OCI-LY7 (cell line): ENCODE measurements around a stretch of chr2.

DNA sequence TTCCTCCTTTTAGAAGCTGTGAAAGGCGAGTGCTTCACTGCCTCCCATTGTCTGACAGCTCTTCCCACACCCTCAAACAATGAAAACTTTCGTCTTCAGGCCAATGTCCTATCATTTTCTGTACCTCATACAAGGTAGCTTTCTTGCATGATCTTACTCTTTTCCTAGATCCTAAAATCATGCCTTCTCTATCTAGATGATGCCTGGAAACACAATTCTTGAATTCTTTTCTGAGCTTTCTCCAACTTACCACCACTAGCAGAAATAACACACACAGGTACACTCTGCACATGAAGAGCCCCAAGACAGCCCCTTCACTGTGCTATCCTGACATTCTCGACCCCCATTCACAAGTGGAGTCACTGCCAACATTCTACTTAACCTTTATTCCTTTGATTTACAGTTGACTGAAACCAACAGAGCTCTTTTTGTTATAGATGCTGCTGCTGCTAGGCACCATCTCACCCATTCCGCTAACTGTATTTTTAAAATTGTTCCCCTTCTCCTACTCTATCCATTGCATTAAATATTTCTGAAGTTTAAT, 61.7 kb downstream of the NOL10 start:
- PRO-cap, result no peak
- RAMPAGE, long total RNA, result no peak

DNA sequence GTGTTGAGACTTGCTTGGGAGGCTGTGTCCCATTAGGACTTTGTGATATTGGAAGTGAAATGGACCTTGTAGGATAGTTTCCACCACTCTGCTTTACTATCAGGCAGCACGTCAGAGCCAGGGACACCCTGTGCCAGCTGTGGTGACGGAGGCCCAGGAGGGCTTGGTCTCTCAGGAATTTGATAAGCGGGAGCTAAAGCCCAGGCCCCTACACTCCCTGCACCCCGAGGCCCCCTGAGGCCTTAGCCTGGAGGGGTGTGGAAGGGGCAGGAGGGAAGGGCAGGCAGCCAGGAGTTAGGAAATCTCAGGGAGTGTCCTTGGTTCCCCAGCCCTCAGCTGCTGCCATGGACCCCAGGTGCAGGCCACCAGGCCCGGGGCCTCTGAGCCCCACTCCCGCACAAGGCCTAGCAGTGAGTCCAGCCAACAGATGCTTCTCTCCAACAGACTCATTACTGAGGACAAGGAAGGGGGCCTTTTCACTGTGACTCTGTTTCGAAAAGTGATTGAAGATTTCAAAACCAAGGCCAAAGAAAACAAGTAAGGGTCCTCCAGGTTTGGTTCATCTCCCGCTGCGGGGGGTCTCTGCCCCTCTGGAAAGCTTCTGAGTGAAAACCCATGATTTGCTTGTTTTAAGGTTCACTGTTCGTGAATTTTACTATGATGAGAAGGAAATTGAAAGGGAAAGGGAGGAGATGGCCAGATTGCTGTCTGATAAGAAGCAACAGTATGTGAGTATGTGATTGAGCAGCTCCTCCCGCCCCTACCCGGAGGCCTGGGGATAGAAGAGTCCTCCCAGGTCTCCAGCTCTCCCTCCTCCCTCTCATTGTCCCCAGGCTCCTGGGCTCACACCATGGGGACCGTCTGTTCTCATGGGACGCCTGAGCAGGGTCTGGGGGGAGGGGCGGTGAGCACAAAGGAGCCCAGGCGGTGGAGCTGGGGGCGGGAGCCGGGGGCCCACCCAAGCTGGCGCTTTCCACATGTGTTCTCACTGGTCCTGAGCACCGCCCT, 37.9 kb downstream of the PDIA6 start:
- PRO-cap, result no peak
- RAMPAGE, long total RNA, result no peak

GRCh38 chr2:10790634-10791379, 21.8 kb downstream of the PDIA6 start:
- PRO-cap, result no peak
- RAMPAGE, long total RNA, result no peak

DNA sequence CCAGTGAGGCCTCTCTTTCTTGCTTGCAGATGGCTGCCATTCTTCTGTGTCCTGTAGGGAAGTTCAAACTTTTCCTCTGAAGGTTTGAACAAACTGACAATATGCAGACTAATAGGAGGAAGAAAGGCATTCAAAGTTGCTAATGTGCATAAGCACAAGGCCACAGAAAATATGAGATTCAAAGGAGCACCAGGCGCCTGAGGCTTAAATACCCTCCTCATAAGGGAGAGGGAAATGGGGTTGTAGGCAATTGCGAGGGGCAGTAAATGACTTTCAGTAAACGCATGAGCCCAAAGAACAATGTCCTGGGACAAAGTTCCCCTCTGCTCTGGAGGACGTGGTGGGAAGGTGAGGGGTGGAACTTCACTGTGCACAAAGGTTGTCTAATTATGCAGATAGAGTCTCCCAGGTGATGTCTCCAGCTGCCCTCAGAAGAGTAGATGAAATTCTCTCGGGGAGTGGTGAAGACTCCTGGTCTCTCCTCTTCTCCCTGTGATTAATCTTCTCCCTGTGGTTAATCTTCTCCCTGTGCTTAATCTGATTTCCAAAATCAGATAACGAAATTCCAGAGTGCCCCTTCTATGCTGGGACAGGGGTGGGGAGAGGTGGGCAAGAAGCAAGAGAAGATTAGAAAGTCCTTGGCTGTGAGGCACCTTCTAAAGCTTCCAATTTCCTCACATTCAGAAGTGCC, 26.3 kb upstream of the KCNF1 start:
- PRO-cap, result no peak
- RAMPAGE, long total RNA, result no peak

DNA sequence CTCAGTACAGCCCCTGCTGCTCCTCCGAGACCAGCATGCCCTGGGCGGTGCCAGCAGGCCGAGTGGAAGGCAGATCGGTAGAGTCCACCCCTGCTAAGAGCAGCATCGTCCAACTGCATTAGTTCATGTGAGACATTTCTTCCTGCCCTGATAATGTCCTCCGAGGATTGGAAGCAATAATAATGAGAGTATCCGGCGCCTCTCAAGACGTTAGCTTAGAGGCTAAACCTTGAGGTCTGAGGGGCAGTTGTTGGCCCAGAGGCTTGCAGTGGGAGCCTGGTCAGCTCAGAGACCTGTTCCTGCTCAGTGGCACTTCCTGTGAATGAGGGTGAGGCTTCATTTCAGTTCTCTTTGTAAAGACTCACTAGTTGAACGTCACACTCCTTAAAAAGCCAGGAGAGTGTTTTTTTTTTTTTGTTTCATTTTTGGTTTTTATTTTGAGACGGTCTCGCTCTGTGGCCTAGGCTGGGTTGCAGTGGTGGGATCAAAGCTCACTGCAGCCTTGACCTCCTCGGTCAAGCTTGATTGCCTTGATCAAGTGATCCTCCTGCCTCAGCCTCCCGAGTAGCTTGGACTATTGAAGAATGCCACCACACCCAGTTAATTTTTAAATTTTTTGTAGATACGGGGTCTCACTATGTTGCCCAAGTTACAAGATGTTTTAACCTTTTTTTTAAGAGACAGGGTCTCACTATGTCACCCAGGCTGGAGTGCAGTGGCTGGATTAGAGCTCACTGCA, 5.8 kb downstream of the SLC66A3 start:
- PRO-cap, result no peak
- RAMPAGE, long total RNA, result no peak

- PRO-cap, result no peak
- RAMPAGE, long total RNA, result no peak
Observed at GRCh38 chr2:11212520-11212876, 57.2 kb downstream of the SLC66A3 start.

DNA sequence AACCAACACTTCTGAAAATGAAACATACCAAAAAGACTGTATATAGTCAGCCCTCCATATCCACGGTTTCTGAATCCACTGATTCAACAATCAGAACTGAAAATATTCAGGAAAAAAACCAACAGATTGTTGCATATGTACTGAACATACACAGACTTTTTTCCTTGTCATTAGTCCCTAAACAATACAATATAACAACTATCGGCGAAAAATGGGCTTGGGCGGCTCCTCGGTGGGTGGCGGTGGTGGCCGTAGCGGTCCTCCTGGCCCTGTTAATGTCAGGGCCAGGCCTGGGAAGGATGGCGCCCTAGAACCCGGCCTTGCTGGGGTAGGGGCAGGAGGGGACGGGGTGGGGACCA, 36.8 kb downstream of the ROCK2 start:
- PRO-cap, result no peak
- RAMPAGE, long total RNA, result no peak

- PRO-cap, result no peak
- RAMPAGE, long total RNA, result no peak
Observed at GRCh38 chr2:11352723-11353230, 8.3 kb upstream of the ROCK2 start.

- PRO-cap, result no peak
- RAMPAGE, long total RNA, result no peak
Observed at GRCh38 chr2:11371471-11372065, 27.1 kb upstream of the ROCK2 start.

- PRO-cap, result no peak
- RAMPAGE, long total RNA, result no peak
Observed at GRCh38 chr2:11374269-11375239, 30.1 kb upstream of the ROCK2 start.

- PRO-cap, result no peak
- RAMPAGE, long total RNA, result no peak
Observed at GRCh38 chr2:11481945-11482512, 16.1 kb upstream of the E2F6 start.

GRCh38 chr2:11495584-11496256, 29.8 kb upstream of the E2F6 start:
- PRO-cap, result no peak
- RAMPAGE, long total RNA, result no peak

- PRO-cap, result no peak
- RAMPAGE, long total RNA, result no peak
Observed at GRCh38 chr2:11716703-11717097, 29.7 kb upstream of the LPIN1 start.

DNA sequence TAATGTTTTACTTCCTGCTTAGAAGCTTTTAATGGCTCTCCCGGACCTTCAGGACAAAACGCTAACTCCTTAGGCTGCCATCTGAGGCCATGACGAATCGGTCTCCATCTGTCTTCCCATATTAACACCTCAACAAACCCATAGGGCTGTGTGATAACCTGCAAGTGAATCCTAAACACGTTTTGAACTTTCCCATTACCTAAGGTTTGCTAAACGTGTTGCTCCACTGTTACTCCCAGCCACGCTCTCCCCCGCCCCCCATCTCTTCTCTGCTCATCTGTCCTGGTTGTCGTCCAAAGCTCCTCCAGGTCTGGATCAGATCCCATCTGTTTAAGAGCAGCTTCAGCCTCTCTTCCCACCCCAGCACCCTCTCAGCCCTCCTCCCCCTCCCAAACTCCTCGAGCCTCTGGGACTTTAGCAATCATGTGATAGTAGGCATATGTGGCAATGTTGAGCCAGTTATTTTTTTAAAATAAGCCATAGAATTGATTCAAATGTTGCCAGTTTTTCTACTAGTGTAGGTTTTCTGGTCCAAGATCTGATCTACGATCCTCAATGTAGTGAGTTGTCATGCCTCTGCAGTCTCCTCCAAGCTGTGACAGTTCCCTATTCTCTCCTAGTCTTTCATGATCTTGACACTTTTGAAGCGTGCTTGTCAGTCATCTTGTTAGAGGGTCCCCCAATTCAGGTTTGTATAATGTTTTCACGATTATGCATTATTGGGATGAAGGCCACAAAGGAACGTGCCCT, 20.0 kb upstream of the LPIN1 start:
- PRO-cap, result no peak
- RAMPAGE, long total RNA, result no peak

- PRO-cap, result no peak
- RAMPAGE, long total RNA, result no peak
Observed at GRCh38 chr2:11748433-11749490, 2.3 kb downstream of the LPIN1 start.

DNA sequence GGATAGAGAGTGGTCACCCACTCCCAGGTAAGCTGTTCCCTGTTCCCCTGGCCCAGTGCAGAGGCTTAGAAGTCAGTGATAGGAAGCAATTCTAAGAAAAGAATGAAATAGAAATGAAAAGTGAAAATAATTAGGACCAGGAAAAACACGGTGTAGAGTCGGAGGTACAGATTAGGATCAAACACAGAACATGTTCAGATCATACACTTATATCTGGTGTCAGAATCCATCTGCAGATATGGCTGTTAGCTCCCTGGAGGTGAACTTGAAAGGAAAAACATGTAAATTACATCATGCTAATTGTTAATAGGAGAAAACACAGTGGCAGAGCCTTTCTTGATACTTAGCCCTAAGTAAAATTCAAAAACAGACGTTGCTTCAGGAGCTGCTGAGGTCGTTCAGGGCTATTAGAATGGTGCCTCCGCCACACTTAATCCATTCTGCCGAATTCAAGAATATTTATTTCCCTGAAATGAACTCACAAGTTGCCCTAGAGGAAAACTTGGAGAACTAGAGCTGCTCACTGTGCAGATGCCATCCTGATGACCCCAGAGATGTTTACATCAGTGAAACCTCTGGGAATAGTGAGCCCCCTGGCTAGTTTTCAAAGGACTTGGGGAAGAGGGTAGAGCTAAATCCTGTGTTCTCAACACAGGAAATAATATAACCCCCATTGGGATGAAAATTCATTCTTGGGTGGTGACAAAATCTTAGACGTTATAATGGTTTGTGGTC, 27.5 kb downstream of the LPIN1 start:
- PRO-cap, result no peak
- RAMPAGE, long total RNA, result no peak

DNA sequence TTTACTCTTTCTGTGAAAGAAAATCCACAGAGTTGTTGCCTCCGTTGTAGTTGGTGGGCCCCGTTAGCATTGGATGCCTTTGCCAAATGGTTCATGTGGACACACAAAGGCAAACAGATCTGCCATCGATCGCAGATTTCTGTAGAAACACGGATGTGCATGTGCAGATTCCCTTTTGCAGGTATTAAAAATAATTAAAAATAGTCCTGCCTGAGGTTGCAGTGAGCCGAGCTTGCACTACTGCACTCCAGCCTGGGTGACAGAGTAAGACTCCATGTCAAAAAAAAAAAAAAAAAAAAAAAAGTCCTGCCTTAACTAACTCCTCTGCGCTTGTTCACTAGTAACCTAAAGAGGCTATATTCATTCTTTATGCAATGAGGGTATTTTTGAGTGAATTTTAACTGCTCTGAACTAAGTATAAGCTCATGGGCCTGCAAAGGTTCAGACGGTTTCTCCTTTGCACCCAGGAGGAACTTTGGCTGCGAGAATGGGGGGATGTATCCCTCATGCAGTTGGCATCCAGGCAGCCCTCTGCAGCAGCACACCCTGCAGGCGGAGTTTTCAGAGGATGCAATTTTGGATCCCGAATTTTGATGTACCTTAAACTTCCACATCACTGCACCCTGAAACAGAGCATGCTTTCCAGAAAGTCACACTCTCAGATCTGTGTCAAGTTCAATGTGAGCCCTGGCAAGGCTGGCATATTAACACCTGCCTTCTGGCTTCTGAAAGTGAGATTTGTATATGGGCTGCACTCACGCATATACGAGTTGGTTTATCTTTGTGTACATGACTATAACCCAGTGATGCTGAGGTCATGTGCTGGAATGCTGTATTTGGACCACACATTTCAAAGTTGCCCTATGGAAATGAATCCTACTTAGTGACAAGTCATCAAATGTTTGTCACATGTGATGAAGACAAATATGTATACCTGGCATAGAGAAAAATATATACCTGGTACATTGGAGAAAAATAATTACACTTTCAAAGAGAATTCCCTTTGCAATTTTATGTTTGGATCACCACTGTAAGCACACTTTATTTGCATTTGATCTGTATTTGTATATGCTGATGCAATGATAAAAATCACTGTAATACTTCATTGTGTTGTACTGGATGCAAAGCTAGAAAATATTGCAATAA, 80.2 kb downstream of the LPIN1 start:
- PRO-cap, result no peak
- RAMPAGE, long total RNA, result no peak

GRCh38 chr2:11867035-11867411, 120.6 kb downstream of the LPIN1 start:
- PRO-cap, result no peak
- RAMPAGE, long total RNA, result no peak

GRCh38 chr2:12010733-12011150, 264.3 kb downstream of the LPIN1 start:
- PRO-cap, result no peak
- RAMPAGE, long total RNA, result no peak

DNA sequence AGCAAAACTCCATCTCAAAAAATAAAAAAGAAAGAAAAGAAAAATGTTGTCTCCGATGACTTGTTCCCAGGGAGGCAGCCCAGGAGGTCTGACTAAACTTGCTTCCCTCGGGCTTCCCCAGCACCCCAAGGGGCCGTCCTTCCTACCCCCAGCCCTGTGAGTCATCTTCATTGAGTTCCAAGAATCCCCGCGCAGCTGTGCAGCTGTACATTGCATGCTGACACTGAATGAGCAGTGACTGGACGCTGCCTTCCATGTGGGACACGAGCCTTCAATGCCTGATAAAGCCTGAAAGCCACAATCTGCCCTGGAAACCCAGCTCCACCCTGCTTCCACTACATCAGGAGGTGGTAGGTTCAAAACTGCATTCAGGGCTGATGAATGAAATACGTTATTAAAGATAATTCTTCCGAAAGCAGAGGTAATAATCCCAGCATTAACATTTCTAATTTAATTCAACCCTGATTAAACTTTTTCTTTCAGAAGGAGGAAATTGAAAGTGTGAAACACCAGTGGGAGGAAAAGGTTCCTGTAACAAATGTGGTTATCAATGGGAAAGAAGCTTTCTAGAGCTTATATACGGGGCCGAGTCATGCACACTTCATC, 360.0 kb downstream of the LPIN1 start:
- PRO-cap, result no peak
- RAMPAGE, long total RNA, result no peak